HGPS cell (cell line): Measurements from ENCODE around the genes MRPL58, JPT1 and GGA3.

DNA sequence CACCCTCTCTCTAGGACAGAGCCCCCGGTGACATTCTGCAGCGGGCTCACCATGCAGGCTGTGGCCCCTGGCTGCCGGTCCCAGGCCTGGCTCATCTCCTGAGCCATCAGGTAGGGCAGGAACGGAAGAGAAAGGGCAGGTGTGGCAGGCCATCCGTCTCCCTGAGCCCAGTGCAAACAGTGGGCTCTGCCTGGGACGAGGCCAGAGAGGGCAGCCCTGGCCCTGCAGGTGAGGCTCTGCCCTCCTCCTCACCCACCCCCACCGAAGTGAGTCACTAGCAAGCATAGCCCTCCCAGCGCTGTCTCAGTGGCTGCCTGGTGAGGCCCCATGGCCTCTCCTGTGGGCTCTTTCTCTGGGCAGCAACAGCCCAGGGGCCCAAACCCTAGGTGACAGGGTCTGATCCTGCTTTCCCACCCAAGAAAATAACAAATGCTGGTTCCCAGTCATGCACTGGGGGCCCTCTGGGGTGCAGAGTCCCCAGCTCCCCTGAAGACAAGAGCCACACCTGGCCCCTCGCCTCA is 14.6 kb downstream of the OTOP3 start:
- RRBS: 52% methylated on average over 3 of the region's 9 CpGs

GRCh38 chr17:74971359-74971869 is 1.1 kb downstream of the HID1 start:
- RRBS: no CpG with 5 or more reads among the region's 5 CpGs

DNA sequence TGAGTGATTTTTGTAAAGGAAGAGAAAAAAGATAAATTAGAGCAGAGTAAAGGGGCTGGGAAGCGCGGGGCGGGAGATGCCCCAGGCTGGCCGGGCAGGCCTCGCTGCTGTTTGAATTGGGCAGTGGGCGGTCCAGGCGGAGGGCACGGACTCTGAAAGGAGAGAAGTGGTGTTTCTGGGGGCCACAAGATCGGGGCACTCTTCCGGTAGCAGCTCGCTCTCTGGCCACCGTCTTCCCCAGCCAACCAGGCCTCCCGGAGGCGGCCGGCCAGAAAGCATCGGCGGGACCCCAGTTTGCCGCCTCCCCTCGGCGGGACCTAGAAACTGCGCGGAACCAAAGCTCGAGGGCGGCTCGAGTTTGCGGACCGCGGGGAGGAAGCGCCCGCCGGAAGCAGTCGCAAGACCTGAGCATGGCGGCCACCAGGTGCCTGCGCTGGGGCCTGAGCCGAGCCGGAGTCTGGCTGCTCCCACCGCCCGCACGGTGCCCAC is at the start of gene MRPL58:
TSS of gene MRPL58 (plus strand) at position 394 of the 489 bp plus-strand sequence.
- RRBS: 1% methylated on average over 16 of the region's 39 CpGs

DNA sequence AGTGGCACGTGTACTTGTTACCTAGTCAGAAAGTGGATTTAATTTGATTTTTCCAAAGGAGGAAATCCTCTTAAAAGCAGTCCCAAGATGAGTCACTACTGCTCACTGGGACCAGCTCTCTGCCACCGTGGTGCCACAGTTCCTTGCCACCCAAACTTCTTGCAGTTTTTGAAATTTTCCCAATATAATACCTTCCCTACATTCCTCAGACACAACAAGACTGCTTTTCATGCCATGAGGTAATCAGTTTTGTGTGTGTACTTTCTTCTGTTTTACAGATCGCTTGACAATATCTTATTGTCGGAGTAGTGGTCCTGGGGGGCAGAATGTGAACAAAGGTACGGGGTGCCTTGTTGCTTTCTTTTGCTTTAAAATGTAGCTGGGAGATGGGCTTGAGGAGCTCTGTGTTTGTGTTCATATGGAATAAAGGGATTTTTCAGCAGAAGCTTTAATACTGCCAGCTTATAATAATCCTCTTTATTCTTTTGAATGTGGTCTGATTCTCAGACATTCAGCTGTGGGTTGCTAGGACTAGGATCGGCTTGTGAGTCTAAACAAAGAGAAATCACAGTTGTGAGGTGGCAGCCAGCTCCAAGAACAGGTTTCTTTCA is 7.1 kb downstream of the MRPL58 start:
- RRBS: no CpG with 5 or more reads among the region's 6 CpGs

GRCh38 chr17:75063925-75064772 is 17.1 kb downstream of the KCTD2 start:
- RRBS: no CpG with 5 or more reads among the region's 17 CpGs

DNA sequence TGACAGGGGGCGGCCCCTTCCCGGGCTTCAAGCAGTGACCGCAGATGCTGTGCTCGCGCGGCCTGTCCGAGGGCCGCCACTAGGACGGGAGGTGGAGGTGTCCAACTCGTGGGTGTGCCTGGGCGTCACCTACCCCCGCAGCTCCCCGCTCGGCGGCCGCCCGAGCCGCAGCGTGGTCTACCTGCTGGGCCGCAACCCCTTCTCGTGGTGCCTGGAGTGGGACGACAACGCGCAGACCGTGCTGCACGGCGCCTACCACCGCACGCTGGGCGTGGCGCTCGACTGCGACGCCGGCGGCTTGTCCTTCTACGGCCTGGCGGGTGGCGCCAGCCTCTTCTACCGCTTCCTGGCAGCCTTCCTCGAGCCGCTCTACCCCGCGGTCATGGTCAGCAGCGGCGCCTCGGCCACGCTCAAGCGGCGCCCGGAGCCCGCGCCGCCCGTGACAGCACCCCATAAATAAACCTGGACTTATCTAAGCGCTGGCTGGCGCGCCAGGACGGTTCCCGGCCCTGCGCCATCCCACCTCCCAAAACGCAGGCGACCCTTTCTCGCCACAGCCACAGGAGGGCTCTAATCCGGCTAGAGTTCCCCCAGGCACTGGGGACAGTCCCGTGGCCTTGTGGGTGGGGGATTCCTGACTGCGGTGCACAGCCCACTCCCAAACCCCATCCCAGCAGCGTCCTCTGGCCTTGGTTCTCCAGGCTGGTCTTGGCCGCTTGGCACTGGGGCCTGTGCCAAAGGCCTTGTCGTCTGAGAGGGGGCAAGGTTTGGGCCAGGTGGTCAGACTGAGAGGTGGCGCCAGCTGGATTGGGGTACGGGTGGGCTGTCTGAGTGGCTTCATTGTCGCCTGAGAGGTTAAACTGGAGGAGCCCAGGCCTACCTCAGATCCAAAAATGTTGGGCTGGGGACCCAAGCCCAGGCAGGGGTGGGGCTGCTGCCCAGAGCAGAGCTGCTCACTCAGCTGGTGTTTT is 10.2 kb upstream of the SLC16A5 start:
- RRBS: 25% methylated on average over 17 of the region's 73 CpGs

DNA sequence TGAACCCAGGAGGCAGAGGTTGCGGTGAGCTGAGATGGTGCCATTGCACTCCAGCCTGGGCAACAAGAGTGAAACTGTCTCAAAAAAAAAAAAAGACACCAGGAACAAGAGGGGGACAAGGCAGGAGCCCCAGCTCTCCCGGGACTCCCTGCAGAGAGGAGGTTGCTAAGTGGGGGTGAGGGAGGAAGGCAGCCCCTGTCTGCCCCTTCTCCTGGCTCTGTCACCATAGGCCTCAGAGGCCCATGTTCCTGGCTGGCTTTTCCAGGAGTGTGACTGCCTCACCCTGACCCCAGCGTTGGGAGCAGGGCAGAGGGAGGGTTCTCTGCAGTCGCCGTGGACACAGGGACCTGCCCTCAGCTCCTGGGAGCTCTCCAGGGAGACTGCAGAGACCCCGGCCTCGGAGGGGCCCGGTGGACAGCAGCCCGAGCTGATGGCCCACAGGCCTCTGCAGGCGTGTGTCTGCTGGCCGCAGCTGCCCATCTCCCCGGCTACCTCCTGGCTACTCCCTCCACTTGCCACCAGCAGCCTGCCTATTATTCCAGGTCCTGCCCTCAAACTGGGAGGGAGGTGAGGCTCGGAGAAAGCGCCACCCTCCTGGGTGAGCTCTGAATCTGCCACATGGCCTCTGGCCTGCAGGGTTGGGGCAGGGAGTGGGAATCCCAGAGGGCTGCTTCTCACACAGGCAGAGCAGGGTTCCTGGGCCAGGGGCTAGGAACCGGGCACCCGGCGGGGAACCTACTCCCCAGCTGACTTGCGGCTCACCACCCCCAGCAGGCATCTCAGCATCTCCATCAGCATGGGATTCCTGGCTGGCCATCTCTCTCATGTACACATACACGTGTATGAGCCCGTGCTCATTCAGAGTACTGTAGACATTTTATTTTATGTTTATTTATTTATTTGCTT is 7.1 kb downstream of the SLC16A5 start:
- RRBS: 80% methylated on average over 5 of the region's 20 CpGs

DNA sequence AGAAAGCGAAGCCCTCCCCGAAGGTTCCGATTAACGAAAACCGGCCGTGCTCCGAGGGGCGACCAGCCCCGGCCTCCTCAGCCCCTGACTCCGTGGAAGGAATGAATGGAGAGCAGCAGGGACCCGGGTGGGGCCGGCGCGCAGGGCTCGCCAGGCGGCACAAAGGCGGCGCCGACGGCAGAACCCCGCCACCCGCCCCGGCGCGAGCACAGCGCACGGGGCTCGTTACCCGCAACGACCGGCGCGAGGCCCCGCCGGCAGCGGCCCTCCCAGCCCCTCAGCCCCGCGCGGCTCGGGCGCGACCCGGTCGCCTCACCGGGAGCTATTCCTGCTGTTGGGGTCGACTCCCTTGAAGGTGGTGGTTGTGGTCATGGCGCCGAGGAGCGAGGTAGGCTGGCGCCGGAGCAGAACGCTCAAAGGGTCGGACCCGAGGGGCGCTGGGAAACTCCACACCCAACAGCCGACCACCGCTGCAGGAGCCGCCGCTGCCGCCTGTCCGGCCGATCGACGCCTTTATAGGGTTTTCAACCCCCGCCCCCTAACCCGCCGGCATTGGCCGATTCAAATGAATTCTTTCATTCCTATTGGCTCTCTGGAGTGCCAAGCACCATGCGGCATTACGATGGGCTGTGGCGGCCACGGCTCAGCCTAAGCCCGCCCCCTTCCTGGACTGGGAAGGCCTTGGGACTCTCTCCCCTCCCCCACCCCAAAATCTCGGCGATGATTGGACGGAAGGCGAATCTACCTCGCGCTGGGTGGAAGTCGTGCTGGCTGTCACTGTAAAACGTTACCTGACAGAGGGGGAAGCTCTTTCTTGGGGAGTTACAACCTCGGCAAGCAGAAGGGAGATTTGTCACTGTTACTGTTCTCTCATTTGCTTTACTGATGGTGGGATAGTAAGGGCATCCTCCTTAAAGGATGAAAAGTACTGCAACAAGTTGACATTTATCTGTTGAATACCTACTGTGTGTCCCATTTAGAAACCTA is at the start of gene JPT1:
TSS of gene JPT1 (minus strand) at position 487 of the 987 bp plus-strand sequence.
- RRBS: 1% methylated on average over 53 of the region's 82 CpGs

GRCh38 chr17:75234367-75234786 is 27.0 kb downstream of the GGA3 start:
- RRBS: no CpG with 5 or more reads among the region's 13 CpGs

DNA sequence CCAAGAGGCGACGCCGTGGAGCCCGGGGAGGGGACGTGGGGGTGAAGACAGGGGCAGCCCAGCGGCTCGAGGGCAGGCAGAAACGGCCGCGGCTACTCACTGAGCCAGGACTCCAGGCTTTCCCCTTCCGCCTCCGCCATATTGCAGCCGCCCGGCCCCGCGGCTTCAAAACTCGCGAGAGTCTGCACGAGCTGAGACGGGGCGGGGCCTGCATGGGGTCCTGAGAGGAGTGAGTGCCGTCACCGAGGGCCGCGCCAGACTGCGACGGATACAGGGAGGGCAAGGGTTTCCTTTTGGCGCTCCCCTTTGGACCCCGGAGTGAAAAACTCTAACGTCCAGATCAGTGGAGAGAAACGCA is at the start of gene GGA3:
TSS of gene GGA3 (minus strand) at position 159 of the 358 bp plus-strand sequence.
- RRBS: 0% methylated on average over 4 of the region's 31 CpGs

DNA sequence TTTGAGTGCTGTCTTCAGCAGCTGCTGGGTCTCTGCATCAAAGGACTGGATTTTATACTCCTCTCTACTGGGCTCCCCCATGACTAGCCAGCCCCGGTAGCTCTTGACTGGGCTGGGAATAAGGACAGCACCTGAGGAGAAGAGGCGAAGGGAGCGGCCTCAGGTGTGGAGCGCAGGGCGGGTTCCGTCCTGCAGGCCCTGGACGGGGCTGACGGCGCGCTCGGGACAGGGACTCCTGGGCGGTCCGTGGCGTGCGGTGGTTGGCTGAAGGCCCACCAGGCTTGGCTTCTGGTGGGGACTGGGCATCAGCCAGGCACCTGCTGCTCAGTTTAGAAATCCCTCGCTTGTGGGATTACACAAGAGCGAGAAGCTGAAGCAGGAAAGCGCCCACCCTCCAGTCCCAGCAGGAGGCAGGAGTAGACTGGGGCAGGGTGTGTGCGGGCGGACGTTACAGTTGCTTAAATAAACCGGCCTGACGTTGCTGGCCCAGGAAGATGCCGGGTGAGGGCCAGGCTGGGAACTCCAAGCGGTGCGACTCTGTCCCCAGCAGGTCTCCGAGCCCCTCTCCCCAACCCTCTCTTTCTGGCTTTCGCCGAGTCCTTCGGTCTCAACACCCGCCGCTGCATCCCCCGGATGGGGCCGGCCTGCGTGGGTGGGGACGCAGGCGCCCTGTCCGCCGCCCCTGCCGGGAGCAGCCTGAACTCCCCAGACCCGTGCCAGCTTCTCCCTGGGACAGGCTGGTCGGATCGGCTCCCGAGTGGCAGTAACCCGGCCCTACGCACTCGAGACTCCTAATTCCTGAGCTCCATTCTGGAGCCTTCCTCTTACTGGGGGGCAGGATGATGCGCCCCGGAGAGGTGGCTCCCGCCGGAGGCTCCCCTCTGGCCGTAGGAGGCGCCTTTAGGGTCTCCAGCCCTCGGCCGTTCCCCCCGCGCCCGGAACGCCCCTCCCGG is 640 bp downstream of the MIF4GD start:
- RRBS: 1% methylated on average over 25 of the region's 60 CpGs

DNA sequence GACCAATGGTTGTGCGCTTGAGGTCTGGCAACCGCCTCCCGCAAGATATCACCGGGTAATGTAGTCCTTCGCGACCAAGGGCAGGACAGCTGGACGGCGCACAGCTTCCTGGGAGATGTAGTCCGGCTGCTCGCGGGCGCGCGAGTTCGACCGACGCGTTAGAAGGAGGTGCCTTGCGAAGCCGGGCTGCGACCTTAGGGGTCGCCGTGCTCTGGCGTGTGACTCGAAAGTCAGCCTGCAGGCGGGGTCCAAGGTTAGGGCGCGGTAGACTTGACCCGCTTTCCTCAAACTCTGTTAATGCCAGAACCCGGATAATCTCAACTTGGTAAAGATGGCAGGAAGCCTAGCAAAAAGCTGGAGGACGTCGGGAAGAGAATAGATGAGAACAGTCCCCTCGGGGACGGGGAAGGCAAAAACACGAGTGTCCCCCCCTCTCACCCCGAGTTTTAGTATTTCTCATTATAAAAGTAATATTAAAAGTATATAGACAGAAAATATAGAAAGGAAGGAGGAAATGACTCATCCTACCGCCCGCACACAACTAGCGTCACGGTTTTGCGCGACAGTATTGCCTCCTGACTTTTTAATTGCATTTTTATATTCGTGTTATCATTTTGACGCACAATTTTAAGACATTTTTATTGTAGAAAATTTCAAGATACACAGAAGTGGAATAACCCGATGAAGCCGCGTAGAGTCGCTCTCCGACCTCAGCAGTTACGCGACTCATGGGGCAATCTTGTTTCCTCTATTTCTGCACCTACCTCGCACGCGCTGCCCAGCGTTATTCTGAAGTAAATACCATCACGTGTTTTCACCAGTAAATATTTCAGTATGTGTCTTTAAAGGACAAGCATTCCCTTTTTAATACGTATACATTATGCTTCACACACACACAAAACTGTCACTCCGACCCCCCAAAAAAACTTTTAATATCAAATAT is 534 bp upstream of the SLC25A19 start:
- RRBS: 2% methylated on average over 17 of the region's 58 CpGs

- RRBS: no CpG with 5 or more reads among the region's 12 CpGs
These were observed 20.0 kb upstream of the SLC25A19 start for GRCh38 chr17:75308982-75309869.

- RRBS: 68% methylated on average over 3 of the region's 26 CpGs
These were observed 26.4 kb upstream of the SLC25A19 start for GRCh38 chr17:75315337-75316375.

GRCh38 chr17:75316441-75316984 is 27.3 kb upstream of the SLC25A19 start:
- RRBS: no CpG with 5 or more reads among the region's 4 CpGs

- RRBS: no CpG with 5 or more reads among the region's 8 CpGs
These were observed 36.6 kb upstream of the SLC25A19 start for GRCh38 chr17:75325768-75326243.

DNA sequence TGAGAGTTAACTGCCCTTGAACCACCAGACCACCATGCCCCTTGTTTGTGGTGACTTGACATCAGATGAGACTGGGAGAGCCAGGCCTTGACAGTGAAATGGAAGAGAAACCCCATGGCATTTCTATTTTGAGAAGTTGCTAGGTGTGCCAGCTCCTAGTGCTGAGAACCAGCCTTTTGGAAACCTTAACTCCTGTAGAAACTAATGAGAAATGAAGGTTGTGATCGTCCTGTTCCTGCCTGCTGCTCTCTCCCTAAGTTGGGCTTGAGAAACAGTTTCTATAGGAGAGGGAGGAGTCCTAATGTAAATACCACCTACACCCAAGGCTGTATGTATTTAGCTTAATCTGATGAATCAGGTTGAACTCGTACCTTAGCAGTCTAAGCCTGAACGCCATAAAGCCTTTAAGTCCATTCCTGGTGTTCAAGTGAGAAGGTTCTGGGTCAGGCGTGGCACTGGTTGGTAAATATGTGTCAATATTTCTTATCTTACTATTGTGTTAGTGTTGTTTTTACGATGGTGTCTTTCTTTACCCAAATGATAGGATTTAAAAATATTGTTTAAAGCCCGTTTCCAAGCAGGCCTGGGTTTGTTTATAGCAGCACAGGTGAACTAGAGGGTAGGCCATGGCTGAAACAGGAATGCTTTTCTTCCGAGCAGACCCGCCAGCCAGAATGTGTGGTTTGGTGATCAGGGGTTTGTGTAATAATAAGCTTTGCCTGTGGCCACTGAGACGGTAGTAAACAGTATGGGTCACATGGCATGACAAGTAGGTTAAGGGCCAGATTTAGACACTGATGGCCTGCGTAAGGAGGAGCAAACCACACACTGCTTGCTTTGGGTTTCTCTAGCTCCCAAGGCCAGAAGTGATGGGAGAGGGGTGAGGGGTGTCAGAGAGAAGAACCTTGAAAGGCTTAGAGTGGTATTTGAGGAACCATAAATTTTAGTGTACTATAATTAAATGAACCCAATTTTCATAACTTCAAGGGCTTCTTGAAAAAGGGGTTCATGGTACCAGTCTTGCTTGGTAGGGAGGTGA is 3.2 kb downstream of the TMEM94 start:
- RRBS: no CpG with 5 or more reads among the region's 10 CpGs

- RRBS: 72% methylated on average over 2 of the region's 13 CpGs
These were observed 27.7 kb downstream of the CASKIN2 start for GRCh38 chr17:75487503-75488194.

GRCh38 chr17:75494247-75494881 is 21.0 kb downstream of the CASKIN2 start:
- RRBS: no CpG with 5 or more reads among the region's 17 CpGs

- RRBS: no CpG with 5 or more reads among the region's 19 CpGs
These were observed 17.3 kb downstream of the CASKIN2 start for GRCh38 chr17:75497893-75498581.